Hair follicle dermal papilla cell (primary cell): ENCODE data around the gene LSM6.

DNA sequence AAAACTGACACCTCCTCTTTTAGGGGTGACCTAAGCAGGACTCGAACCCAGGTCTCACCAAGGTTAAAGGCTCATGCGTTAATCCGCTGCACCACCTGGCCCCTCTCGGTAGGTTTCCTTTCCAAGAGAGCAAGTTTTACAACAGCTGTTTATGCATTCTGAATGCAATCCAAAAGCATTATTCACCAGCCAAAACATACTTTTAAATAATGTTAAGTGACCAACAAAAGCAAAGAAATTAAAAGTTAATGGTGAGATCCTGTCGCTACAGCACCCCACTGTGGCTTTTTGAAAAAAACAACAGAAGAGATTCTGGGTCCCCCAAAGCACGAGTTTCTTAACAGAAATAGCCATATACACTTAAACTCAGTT is 51.4 kb downstream of the ZNF827 start:
- CAGE, long polyA plus RNA, result no peak

DNA sequence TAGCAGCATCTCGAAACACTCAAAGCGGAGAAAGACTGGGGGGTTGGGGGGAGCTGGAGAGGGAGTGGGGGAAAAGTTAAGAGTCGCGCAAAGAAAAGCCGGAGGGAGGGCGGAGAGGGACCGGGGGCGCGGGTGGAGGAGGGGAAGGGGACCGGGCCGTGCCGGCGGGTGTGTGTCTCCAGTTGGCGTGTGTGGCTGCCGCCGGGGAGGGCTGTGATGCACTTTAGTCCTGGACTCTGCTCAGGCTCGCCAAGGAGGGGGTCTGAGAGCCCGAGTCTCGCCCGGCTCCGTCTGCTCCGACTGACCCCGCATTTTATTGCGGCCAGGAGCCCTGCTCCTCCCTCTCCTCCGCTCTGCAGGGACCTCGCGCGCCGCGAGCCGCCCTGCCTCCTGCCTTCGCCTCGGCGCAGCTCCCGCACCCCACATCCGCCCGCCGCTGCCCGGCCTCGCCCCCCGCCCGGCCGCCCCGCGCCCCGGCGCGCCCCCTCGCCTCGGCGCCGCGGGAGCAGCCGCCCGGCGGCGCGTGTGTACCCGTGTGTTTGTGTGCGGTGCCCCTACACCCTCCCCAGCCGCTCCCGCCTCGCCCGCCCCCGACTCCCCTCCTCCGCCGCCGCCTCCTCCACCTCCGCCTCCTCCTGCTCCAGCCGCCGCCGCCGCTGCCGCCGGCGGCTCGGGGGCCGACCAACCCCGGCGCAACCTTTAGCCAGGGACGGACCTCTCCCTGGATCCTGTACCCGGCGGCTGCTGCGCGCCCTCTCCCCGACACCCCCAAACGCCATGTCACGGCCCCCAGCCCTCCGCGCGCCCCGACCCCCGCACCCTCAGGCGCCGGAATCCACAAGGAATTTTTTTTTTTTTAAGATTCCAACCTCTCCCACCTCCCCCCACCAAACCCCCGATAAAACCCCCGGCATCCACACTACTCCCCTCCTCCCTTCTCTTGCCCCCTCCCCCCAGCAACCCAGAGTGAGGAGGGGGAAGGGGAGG is 1.2 kb downstream of the ZNF827 start:
- CAGE, long polyA plus RNA, result no peak

DNA sequence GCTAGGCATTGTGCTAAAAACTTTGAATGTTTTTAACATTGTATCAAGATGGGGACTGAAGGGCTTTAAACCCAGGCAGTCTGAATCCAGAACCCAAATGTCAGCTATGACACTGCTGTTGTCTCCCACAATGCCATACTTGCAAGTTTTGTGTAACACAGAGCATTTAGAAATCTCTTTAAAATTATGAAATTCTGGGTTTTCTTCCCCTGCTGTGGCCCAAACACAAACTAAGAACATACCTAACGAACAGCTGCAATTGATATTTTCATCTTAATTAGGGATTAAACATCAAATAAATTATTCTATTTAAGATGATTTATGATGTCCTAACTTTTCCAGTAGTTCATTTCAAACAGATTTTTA is 66.7 kb upstream of the LSM6 start:
- CAGE, long polyA plus RNA, result no peak

DNA sequence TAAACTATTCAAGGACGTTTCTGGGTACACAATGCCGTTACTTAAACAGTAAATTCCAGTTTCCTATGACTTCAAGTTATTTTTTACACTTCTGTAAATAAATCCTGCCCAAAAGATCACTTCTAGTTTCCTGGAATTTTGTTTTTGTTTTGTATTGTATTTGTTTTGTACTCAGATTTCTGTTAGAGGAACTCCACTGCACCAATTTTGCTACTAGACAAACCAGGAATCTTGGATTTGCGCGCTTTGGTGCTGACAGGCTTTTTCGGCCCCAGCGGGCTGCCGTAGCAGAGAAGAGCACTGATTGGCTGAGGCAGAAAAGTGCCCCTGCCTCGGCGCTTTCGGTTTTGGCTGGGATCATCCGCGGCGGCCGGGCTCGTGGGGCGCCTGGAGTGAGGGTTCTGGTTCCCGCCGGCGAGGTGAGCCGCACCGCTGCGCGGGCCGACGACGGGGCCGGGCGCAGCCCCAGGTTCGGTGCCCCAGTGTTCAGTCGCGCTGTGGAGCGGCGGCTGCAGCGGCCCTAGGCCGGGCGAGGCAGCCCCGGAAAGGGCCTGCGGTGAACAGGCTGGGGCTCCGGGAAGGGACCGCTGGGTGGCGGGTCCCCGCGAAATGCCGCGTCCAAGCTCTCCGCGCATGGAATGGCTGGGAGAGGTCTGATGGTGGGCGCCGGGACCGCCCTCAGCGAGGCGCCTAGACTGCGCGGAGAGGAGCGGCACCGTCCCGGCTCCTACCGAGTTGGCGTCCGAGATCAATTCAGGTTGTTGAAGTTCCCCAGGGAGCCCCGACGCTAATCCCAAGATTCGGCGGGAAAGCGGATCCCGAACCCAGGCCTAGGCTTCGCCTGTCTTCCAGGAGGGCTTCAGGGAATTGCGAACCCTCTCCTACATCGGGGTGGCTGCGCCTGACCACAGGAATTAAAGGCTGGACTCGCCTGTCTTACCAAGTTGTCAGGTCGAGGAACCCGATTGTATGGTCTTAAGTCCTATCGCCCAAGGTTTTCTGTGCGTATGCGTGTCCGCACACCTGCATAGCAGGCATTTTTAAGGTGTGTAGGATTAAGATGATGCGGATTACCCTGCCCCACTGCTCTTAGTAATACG is at the start of gene LSM6:
TSS of gene LSM6 (plus strand) at position 326 of the 1,100 bp plus-strand sequence.
- CAGE, long polyA plus RNA, result no peak

DNA sequence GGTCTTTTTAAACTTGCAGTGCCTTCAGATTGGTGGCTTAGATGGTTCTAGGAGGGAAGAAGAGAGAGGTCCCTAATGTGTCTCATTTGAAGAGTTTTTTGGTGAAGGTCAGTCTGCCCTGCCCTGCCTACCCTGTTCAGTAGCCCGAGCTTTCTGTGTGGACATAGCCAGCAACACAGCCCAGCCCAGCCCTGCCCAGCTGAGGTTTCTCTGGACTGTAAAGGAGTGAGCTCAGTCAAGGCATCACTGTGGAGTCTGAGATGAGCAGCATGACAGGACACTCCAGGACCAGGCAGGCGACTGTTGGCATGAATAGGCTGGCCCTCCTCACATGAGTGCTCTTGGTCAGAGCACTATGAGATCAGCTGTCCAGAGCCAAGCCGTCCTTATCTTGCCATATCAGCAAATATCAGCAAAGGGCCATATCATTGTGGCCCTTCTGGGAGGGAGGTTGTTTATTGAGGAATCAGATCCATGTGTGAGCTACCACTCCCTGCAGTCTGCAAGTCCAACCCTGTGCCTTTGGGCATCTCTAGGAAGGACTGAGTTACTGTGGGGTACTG is 30.9 kb downstream of the REELD1 start:
- CAGE, long polyA plus RNA, result no peak

DNA sequence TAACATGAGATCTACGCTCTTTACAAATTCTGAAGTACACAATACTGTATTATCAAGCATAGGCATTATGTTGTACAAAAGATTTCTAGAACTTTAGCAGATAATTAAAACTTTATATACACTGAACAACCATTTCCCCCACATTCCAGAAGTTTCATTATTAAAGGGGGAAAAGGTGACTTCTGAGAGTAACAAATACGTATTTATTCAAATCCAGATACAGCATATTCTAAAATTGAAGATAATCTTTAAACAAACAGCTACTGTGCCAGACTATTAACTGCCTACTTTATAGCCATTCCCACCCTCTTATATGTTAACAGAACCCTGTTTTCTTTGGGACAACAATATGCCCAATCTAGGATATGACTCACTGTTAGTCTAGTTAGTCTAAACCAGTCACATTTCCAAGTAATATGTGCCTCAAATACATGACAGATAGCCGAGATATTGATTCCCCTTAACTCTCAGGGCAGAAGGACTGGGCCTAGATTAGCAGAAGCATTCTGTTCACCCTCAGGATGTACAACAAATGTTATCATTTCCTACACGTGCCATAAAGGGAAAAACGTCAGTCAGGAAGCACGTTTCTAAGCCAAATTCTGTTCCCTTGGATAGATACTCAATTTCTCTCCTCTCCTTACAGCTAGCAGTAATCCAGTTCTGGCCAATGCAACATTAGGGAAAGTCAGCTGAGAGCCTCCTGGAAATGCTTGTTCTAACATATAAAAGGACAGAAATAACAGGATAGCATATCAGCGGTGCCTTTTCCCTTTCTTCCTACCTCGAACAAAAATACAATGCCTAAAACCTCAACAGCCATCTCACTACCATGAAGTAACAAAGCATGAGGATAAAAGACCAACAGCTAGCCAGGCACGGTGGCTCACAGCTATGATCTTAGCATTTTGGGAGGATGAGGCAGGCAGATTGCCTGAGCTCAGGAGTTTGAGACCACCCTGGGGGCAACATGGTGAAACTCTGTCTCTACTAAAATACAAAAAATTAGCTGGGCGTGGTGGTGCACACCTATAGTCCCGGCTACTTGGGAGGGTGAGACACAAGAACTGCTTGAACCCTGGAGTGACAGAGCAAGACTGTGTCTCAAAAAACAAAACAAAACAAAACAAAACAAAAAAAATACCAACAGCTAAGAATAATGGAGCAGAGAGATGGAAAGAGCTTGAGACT is 113.9 kb downstream of the SLC10A7 start:
- CAGE, long polyA plus RNA, result no peak

GRCh38 chr4:147292452-147293052 is 188.3 kb upstream of the EDNRA start:
- CAGE, long polyA plus RNA, result no peak

DNA sequence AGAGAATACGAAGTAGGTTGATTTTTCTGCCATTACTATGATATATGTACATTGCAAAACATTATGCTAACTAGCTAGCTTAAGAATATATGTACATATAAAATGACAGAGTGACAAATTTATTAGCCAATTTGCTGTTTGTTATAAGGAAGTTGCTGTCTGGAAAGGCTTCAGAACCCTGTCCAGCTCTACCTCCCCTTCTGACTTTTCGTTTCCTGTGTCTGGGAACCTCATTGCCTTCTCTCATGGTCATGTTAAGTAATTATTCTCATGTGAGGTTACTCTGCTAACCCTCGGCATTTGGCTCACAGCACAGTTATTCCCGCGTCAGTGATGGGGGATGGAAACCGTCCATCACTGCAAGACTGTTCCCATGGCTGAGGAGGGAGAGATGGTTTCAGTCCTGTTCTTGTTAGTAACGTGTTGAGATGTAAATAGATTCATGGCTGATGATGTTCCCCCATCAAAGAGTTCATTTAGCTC is 11.8 kb downstream of the EDNRA start:
- CAGE, long polyA plus RNA, result no peak

- CAGE, long polyA plus RNA, result no peak
Observed at GRCh38 chr4:147816288-147816742, 84.4 kb downstream of the ARHGAP10 start.

- CAGE, long polyA plus RNA, result no peak
Observed at GRCh38 chr4:147837247-147837769, 105.4 kb downstream of the ARHGAP10 start.

DNA sequence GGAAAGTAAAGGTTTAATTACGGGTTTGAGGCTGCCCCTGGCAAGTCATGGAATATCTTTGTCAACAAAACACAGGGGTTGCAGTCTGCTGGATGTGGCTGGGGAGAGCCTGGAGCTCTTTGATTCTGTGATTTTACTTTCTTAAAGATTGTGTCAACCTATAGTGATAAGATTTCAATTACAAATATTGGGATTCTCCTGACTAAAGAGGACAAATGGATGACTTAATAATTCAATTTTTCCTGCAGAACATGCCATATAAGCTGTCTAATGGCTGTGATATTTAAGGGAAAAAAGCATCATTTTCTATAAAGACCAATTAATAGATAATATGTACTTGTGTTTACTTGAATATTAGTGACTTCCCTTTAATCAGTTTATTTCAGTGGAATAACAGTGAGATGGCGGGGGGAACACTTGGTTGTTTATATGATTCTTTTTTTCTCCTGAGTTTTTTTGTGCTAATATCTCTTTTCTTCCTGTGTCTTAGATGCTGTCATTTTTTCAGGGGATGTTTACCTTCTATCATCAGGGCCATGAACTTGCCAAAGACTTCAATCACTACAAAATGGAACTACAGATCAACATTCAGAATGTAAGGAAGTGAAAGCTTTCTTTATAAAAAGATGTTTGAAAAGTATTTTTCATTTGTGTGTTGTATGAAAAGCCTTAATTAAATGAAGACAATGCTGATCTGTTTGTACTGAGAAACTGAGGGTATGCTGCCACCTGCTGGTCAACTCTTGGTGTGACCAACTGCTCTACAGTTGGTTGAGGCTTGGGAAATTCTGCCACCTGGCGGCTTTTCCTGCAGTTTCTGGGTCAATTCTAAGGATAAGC is 134.6 kb downstream of the ARHGAP10 start:
- CAGE, long polyA plus RNA, result no peak

- CAGE, long polyA plus RNA, result no peak
Observed at GRCh38 chr4:147909002-147909622, 177.2 kb downstream of the ARHGAP10 start.

- CAGE, long polyA plus RNA, result no peak
Observed at GRCh38 chr4:148023117-148023548, 291.2 kb downstream of the ARHGAP10 start.

DNA sequence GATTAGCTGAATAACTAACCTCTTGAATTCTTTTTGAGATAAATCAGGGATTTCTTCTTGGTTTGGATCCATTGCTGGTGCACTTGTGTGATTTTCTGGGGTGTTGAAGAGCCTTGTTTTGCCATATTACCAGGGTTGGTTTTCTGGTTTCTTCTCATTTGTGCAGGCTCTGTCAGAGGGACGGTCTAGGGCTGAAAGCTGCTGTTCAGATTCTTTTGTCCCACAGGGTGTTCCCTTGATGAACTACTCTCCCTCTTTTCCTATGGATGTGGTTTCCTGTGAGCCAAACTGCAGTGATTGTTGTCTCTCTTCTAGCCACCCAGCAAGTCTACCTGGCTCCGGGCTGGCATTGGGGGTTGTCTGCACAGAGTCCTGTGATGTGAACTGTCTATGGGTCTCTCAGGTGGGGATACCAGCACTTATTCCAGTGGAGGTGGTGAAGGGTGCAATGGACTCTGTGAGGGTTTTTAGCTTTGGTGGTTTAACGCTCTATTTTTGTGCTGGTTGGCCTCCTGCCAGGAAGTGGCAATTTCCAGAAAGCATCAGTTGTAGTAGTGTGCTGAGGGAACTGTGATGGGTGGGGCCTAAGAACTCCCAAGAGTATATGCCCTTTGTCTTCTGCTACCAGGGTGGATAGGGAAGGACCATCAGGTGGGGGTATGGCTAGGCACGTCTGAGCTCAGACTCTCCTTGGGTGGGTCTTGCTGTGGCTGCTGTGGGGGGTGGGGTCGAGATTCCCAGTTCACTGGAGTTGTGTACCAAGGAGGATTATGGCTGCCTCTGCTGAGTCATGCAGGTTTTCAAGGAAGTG is 250.1 kb downstream of the NR3C2 start:
- CAGE, long polyA plus RNA, result no peak

GRCh38 chr4:148445220-148446037 is 3.2 kb upstream of the NR3C2 start:
- CAGE, long polyA plus RNA, result no peak

- CAGE, long polyA plus RNA, result no peak
Observed at GRCh38 chr4:148513743-148514198, 71.6 kb upstream of the NR3C2 start.

DNA sequence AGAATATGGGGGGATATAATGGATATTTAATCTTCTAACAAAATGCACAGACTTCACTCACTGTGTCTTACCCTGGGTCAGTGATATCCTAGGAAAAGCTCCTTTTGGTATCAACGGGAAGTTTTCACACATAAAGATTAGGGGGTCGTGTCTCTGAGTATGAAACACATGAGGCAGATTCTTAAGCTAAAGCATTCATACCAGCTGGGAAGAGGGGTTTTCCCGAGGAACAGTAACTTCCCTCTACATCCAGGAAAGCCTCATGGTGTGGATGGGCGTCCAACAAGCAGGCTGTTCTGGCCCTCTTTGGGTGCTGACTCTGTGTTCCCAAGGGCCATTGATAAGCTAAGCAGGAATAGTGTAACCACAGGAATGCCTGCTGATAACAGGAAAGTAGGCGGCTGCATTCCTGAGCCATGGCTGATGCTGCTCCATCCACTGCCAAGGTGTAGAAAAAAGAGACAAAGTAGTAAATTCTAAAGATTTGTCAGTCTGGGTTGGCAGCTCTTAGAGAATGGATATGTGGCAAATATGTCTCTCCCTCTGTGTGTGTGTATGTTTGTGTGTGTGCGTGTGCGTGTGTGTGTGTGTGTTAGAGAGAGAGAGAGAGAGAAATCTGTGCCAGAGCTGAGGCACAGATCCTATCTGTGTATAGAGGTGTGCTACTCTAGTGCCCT is 352.9 kb upstream of the NR3C2 start:
- CAGE, long polyA plus RNA, result no peak

DNA sequence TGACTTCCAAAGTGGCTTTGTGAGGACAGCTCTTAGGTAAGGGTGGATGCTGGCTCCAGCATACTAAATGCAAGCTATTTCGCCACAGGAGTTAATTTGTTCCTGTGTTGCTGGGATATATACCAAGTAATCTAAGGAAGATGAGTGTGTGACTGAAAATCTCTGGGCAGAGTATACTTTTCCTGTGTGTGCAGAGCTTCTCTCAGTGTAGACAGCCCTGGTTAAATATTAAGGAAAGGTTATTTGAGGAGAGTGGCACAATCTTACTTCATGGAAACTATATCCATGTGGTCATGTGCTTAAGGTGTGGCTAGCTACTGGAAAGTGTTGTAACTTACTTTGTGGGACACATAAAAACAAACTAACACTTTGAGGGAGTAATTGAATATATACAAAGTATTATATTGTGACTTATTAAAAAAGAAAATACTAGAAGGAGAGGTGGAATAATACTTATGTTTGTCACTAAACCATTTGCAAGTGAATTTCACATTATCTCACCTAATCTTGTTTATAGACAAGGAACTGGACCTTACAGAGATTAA is 408.1 kb upstream of the NR3C2 start:
- CAGE, long polyA plus RNA, result no peak

- CAGE, long polyA plus RNA, result no peak
Observed at GRCh38 chr4:150078522-150079109, 371 bp downstream of the DCLK2 start.

DNA sequence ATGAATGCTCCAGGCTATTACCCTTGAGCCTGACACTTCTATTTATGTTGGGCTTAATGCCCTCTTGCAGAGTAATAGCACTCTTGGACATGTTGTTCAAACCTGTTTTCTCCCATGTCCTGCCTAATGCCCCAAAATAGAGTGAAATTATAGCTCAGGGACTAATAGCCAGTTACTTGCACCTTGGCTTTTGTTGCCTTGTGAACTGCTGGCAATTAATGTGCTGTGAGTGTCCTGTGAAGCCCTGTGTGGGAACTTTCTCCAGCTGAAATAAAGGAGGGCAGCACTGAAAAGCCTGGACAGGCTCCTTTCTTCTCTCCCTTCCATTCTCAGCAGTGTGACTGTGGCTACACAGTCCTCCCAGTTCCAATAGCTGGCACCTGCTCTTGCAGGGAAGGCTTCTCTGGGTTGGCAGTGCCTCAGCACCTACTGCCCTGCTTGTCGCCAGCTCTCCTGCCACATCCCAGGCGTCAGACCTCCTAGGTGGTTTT is 72.4 kb downstream of the DCLK2 start:
- CAGE, long polyA plus RNA, result no peak